ENCODE measurements around a stretch of chr3.

- PRO-cap = no peak
These were observed 63.6 kb downstream of the PDIA5 start for GRCh38 chr3:123130328-123130961.

GRCh38 chr3:123151445-123151971 lies 50.2 kb upstream of the SEC22A start:
- PRO-cap = no peak

- PRO-cap = no peak
These were observed 123.4 kb downstream of the SEC22A start for GRCh38 chr3:123325003-123325775.

GRCh38 chr3:123333408-123333668 lies 115.6 kb downstream of the ADCY5 start:
- PRO-cap = no peak

- PRO-cap = no peak
These were observed 37.0 kb downstream of the ADCY5 start for GRCh38 chr3:123411843-123412410.

- PRO-cap = no peak
These were observed 668 bp downstream of the HACD2 start for GRCh38 chr3:123584222-123584547.

DNA sequence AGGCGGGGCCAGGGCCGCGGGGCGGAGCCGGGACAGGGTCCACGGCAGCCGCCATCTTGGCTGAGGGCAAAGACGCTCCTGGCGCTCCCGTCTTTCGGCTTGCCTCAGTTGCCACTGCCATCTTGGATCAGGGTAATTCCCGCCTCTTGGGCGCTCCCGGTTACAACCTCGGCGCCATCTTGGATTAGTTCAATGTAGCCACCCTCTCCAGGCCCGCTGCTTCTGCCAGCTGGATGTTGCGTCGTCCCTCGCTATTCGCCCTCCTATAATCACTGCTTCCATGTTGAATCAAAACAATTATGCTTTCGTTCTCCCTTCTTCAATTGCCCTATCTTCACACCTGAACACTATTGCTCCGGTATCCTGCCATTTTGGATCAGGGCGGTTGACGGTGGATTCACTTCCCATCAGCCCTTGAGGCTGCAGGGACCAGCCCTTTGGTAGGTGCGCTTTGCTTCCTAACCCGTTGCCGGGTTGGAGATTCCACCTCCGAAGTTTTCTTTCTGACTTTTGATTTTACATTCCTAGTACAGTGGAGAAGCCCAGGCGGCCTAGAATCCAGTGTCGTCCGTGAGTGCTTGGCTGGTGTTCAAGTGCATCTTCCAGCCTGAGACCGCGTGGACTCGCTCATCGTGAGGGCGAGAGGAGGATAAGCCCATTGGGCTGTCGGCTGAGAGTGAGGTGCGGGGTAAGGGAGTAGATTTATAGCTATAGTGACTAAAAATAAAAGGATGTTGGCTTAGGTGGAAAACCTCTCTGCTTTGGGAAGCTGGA lies 448 bp upstream of the HACD2 start:
- PRO-cap = bidirectional peak, plus-strand start at position 163 of the sequence, minus-strand start outside the sequence; bidirectional peak, plus-strand start at position 369 of the sequence, minus-strand start at position 290 of the sequence; bidirectional peak, plus-strand start at position 652 of the sequence, minus-strand start at position 595 of the sequence

DNA sequence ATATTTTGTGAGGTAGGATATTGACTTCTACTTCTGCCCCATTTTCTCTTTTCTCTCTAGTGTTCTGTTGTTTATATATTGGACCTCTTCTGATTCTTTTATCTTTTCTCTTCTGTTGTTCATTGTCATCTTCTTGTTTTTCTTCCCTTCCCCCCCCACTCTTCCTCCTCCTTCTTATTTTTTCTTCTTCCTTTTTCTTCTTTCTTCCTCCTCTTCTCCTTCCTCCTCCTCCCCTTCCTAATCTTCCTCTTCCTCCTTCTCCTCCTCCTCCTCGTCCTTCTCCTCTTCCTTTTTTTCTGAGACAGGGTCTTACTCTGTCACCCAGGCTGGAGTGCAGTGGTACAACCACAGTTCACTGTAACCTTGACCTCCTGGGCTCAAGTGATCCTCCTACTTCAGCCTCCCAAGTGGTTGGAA lies 15.0 kb upstream of the HACD2 start:
- PRO-cap = no peak

GRCh38 chr3:123613177-123613893 lies 28.5 kb upstream of the HACD2 start:
- PRO-cap = no peak

- PRO-cap = no peak
These were observed 89.3 kb upstream of the HACD2 start for GRCh38 chr3:123674090-123674529.

DNA sequence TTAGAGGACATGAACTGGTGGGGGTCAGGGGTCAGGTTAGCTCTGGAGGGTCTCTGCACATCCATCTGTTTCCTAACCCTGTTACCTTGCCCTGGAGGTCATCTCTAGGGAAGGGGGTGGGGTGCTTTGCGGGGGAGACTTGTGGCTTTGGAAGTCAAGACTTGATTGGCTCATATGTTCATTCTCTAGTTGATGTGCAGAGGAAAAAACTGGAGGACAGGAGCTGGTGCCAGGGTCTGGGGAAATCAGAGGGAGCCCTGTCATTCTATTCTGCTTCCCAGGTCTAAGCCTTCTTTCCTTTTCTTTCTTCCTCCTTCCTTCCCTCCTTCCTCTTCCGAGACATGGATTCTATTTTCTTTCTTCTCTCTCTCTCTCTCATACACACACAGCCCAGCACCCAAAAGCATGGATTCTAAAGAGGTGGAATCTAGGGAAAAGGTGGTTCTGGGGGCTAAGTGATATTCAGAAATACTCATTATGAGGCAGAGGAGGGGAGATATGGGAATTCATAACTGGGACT lies 1.8 kb downstream of the KALRN start:
- PRO-cap = no peak

- PRO-cap = no peak
These were observed 219.6 kb downstream of the KALRN start for GRCh38 chr3:124252798-124253176.

DNA sequence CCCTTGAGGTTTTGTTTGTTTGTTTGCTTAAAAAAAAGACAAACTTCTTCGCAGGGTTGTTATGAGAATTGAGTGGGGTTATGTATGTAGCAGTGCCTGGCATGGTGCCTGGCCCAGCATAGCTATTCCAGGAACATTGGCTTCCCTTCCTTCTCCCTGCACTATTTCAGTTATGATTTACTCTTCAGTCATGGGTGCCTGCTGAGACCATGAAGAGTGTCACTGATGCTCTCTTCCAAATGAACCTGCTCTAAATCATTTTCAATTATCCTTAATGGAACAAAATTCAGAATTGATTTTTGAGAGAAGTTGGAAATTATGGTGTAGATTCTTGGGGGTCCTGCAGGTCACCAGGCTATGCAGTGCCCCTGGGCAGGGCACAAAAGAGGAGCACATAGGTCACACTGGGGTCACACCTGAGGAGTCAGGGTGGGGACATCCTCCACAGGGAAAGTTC lies 242.3 kb downstream of the KALRN start:
- PRO-cap = no peak

DNA sequence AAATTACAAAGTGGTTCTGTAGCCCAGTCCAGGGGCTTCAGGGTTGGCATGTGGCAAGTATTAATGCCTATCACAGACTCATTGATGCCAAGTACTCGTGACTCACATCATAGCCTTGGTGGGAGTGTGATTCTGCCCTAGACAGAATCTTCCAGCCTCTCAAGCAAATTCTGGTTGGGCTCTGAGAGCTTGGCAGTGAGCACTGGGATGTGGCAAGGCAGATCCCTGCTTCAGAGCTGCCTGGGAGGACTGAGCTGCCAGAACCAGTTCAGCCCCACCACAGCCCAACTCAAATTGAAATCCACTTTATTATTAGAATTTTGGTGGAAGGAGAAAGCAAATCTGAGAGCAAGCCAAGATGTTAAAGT lies 225.7 kb upstream of the UMPS start:
- PRO-cap = no peak

GRCh38 chr3:124562768-124563224 lies 167.5 kb upstream of the UMPS start:
- PRO-cap = no peak

DNA sequence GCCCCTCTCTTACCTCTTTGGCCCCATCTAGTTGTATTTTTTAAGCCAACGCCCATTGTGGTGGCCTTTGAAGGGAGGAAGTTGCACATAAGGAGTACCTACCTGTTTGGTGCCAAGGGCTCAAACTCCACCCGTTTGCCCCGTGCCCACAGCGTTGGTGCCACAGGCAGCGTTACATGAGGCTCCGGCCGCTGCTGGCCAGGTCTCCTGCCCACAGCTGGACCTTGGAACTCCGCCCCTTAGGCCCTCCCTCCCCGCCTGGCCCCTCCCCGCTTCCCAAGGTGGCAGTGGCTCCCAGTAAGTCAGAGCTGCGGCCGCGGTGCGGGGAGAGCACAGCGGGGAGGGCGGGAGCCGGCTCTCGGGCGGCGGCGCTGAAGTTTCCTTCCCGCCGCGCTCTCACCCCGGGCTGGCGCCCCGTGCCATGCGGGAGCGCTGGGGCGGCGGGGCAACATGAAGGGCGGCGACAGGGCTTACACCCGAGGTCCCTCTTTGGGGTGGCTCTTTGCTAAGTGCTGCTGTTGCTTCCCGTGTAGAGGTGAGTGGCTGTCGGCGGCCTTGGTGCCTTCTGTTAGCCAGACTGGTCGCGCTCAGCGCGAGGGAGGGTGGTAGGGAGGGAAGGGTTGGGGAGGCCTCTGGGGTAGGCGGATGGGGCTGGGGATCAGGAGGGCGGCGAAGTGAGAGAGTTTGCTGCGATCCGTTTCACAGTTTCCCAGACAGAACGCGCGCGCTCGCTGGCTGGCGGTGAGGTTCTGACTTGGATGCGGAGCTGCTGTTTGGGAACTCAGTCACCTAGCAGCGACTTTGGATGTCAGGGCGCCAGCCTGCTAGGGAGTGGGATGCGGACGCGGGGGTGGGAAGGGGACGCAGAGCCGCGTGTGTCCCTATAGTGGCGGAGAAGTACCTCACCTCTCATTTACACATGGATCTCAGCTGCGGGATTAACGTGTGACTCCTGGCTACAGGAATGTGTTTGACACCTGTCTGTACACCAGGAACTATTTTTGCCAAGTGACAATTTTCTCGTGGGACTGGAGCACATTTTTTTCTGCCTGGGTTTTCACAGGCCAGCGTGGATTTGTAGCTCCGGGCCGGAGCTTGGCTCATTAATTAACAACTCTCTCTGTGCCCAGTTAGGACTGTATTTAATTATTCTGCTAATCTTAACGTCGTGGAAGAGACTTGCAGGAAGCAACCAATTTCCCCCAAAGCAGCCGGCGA lies 145.5 kb upstream of the UMPS start:
- PRO-cap = no peak

- PRO-cap = no peak
These were observed 57.6 kb downstream of the ITGB5 start for GRCh38 chr3:124829362-124830177.

DNA sequence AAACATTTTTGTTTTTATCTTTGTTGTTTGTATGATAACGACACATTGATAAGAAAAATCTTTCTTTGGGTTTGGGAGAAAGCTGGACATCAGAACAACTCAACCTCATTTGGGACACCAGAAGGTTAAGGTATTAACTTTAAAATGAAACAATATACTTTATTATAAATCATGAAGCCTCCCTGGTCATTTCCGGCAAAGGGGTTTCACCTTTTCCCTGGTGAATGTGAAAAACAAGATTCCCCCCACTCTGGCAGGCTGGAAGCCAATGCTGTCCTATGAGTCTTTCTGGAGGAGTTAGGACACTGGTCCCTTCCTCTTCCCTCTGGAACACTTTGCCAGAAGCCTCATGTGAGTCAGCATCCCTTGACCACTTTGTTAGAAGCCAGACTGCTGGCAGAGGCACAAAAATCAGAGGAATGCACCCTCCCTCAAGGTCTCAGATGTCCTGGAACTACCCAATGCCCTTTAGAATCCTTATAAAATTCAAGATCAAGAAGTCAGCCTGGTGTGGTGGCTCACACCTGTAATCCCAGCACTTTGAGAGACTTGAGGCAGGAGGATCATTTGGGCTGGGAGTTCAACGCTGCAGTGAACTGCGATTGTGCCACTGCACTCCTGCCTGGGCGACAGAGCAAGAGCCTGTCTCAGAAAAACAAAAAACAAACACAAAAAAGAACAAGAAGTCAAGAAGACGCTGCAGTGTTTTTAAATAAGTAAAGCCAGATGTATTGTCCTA lies 26.6 kb downstream of the ITGB5 start:
- PRO-cap = no peak

- PRO-cap = no peak
These were observed 59.1 kb upstream of the MUC13 start for GRCh38 chr3:124993383-124994412.

DNA sequence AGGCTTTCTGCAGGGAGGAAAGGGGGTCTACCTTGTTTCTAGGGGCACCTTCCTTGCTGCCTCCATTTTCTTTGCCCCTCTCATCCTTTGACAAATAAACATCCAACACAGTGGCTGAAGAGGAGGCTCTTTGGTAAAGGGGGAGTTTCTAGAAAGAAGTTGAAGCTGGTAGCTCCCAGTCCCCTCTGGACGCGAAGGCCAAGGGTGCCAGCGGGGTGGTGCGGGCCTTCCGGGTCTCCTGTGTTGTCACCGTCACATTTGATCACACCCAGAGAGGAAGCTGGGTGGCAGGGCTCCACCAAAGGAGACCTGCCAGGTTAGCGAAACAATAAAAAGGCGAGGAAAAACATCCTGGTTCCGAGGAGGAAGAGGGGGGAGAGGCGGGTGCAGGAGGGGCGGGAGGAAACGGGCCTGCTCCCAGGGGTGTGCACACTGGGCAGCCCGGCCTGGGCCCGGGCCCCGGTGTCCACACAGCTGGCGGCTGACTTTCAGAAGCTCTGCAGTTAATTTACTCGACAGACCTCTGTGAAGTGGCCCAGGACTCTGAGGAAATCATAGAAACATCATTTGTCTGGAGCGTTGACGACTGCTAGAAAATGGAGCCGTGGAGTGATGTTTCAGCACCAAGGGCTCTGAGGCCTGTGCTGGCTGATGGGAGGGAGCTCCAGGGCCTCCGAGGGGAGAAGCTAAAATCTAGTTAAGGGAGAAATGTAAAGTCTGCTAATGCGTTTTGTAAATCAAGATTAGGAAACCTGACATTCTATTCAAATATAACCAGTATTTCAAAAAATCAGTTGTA lies 12.1 kb downstream of the HEG1 start:
- PRO-cap = no peak